Mammary microvascular endothelial cell (primary cell): ENCODE results near the genes TARS1 and BRIX1.

DNA sequence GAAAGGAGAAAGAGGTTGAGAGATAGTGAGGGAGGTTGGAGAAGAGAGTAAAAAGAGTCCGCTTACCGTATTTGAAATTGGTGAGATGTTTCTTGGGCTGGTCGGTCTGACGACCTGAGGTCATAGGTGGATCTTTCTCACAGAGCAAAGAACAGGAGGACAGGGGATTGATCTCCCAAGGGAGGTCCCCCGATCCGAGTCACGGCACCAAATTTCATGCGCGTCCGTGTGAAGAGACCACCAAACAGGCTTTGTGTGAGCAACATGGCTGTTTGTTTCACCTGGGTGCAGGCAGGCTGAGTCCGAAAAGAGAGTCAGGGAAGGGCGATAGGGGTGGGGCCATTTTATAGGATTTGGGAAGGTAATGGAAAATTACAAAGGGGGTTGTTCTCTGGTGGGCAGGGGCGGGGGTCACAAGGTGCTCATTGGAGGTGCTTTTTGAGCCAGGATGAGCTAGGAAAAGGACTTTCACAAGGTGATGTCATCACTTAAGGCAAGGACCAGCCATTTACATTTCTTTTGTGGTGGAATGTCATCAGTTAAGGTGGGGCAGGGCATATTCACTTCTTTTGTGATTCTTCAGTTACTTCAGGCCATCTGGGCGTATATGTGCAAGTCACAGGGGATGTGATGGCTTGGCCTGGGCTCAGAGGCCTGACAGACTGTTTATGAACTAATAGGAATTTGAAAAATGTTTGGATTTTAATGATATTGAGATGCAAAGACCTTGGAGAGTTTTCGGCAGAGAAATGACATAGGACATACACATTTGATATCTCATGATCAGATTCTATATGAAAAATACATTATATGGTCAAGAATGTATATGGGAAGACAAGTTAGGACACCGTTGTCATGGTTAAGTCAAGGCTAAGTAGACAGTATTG lies 1018.5 kb upstream of the H3Y1 start:
- RAMPAGE, long total RNA, result no peak

- RAMPAGE, long total RNA, result no peak
Measured at GRCh38 chr5:25963500-25964453, 1074.6 kb downstream of the CDH9 start.

DNA sequence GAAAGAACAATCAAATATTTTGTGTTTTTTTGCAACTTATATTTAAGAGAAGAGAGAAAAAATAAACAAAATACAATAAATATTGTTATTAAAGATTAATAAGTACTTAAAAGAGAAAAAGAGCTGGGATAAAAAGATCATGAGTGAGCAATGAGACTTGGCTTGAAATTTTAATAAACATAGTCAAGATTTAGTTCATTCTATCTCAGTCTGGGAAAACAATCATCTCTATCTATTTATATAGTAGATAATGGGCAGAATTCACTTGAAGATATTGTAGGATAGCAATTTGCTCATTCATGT lies 669.3 kb downstream of the CDH9 start:
- RAMPAGE, long total RNA, result no peak

GRCh38 chr5:28810235-28810734 lies 1771.9 kb upstream of the CDH9 start:
- RAMPAGE, long total RNA, result no peak

GRCh38 chr5:30823739-30824127 lies 369.8 kb upstream of the CDH6 start:
- RAMPAGE, long total RNA, result no peak

GRCh38 chr5:31194719-31195355 lies 1.4 kb downstream of the CDH6 start:
- RAMPAGE, long total RNA, result no peak

DNA sequence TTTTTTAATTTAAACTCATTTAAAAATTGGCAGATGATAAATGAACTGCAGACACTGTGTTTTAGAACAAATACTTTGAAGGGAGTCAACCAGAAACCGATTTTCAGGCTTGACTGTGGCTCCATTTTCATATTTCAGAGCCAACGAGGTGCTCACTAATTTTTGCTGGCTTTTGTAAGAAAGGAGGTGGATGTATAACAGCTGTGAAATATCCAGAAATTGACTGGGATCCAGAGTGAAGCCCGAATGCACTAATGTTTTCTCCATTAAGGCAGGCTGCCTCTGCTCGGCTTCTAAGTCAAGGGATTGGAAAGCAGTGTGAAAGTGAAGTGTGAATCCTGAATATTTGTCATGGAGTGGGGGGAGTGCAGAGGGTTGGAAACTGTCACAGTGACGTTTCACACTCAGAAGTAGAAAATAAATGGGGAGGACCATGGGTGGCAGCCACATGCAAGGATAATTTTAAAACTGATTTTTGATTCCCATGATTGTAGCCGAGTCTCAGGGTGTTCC lies 237.5 kb downstream of the GOLPH3 start:
- RAMPAGE, long total RNA, result no peak

GRCh38 chr5:32099872-32101015 lies 73.9 kb downstream of the GOLPH3 start:
- RAMPAGE, long total RNA, result no peak

DNA sequence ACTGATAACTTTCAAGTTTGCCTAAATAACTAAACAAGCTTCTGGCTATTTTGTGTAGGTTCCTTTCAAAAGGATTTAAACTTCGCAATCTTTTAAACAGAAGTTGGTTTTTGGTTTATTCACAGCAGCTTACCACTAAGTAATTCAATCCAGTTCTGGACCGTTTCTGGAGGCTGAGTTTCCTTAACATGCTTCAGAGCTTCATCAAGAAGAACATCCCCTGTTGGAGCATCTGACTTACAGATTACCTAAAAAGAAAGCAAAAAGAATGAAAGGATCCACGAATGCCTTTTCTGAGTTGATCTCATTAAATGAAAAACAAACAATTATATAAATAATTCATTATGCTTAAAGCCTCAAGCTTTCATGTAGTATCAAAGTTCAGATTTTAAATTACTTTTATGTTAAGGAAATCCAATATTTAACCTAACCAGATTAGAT lies 38.7 kb downstream of the GOLPH3 start:
- RAMPAGE, long total RNA, result no peak

- RAMPAGE, long total RNA, result no peak
Measured at GRCh38 chr5:32251375-32251583, 61.5 kb downstream of the MTMR12 start.

DNA sequence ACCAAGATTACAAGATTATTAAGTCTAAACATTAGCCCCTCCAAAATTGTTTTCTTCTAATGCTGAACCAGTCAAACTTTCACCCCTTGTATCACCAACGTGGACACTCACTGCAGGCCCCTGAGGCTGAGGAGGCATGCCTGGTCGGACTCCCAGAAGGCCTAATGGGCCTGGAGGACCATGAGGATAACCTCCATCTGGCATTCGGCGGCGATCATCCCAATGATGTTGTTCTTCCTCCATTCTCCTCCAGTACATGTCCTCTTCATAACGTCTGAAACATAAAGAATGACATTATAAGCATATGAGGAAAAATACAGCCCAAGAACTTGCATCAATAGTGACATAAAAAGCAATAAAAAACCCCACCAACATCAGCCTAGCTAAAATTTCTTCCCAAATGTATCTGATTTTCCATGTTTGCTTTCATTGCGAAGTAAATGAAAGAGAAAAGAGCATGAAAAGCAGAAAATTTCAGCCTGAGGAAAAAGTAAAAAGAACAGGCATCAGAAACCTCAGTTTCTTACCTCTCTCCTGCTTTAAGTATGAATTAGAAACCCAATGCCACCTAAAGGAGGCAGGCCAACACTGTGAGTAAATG lies 54.3 kb downstream of the ZFR start:
- RAMPAGE, long total RNA, result no peak

DNA sequence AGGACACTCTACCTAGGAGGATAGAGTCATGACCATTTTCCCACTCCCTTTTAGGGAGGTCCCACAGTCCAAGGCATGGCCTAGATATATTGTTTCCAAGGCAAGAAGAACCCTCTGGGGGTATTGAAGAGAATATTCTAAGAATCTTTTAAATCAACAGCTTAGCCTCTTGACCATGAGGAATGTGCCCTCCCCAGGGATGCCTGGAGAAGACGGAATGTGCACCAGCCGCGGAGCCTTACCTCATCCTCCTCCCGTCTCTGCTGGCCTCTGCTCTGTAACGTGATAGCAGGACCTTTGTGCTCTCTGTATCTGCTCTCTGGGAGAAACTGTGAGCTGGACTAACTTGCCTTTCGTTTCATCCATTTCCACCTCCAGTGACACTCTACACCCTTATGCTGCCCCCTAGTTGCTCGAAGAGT lies 141.3 kb downstream of the NPR3 start:
- RAMPAGE, long total RNA, result no peak

- RAMPAGE, long total RNA, result no peak
Measured at GRCh38 chr5:33049110-33049691, 338.1 kb downstream of the NPR3 start.

GRCh38 chr5:33320869-33321547 lies 119.8 kb upstream of the TARS1 start:
- RAMPAGE, long total RNA, result no peak

GRCh38 chr5:33440903-33441504 lies at the start of gene TARS1:
TARS1 (plus strand) TSS chr5:33440965.
- RAMPAGE, long total RNA, result start-site peak on the plus strand at chr5:33440970-33441071, 2,667 and 1,034 reads in 2 replicates

DNA sequence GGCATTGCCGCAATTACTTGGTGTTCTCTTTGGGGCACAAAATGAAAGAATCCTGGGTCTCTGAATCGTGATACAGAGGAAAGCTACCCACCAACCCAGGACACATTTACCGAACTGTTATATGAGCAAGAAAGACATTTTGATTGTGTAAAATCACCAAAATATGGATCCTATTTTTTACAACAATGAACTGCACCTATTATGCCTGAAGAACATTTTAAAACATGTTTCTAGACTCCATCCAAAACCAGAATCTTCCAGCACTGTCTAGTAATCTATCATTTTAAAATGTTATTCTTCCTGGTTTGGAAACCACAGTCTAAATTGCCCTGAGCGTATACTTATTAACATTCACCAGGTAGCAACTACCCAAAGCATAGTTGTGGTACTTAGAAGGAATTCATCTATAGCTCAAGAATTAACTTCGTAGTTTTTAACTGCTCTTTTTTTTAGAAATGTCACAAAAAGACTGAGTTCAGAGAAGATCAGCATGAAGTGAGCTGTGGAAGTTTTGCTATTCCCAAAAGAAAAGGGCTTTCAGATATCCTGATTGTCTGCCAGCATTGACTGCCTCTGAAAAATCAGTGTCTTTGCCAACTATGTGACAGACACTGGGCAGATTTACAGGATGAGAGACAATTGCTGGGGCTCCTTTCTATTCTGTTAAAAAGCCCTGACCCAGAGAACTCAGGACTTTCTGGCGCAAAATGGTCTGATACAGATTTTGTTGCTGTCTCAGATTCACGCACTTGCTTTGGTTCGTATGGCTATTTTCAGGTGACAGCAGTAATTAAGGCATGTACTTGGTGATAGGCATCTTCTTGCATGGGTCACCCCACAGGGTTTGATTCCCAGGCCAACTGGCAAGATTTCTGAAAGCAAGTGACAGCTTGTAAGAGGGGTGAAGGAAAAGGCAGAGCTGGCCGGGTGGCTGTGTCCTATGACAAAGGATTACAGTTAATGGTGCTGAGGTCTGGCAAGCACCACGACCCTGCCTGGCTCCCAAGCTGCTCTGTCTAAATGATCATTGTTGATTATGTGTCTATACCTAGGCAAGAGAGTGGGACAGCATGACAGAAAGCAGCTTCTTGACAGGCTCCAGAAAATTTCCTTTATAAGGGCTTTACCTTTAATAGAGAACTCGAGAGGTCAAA lies 152.5 kb upstream of the RAI14 start:
- RAMPAGE, long total RNA, result no peak

- RAMPAGE, long total RNA, result no peak
Measured at GRCh38 chr5:34656710-34657381, 718 bp downstream of the RAI14 start.

DNA sequence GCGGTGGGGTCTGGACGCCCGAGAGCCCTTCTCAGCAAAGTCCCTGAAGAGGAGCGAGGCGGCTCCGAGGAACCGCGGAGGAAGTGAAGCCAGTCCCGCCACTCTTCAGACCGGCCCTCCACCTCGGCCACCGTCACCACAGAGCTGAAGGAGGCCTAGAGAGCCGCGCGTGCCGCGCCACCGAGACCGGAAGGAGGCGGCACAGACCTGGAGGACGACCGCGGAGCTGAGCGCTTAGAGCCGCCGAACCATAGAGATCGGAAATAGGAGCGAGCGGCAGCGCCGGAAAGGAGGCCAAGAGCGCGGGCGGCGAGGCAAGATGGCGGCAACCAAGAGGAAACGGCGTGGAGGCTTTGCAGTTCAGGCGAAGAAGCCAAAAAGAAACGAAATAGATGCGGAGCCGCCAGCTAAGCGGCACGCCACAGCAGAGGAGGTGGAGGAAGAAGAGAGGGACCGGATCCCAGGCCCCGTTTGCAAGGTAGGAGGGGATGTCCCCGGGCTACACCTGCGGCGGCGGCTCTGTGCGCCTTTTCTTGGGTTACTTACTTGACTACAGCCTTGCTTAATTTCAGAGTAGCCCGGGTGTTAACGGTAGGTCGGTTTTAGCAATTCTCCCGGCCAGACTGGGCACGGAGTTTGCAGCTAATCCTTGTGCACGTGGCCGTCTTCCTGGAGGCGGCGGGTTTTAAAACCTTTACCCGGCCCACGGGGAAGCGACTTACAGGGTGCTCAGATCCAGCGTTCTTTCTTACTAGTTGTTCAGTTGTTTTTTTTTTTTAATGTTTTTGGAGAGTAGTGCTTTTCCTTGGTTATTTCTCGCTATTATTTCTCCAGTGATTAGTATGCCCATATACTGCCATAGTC lies at the start of gene BRIX1:
BRIX1 (plus strand) TSS at position 292 of the 864 bp plus-strand sequence.
- RAMPAGE, long total RNA, result start-site peak on the minus strand centred at position 112 of the sequence, 72 bp wide, 325 and 172 reads in 2 replicates; start-site peak on the plus strand centred at position 302 of the sequence, 26 bp wide, 965 and 640 reads in 2 replicates

DNA sequence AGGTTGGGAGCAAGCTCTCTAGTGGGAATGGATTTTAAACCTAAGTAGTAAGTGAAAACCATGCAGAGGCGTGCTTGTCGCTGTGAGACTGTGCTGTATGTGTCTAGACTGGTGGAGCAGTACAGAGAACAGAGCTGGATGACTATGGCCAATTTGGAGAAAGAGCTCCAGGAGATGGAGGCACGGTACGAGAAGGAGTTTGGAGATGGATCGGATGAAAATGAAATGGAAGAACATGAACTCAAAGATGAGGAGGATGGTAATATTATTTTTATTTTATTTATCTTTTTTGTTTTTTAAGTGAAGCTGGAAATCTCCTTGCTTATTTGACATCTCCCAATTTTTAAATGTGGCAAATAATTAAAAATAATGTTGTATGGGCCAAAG lies 9.4 kb downstream of the DNAJC21 start:
- RAMPAGE, long total RNA, result no peak

- RAMPAGE, long total RNA, result no peak
Measured at GRCh38 chr5:35135273-35135704, 87.5 kb upstream of the AGXT2 start.